ENCODE measurements around the gene ODAPH.

GRCh38 chr4:74944189-74944895 is 11.4 kb downstream of the PARM1 start:
- PRO-cap: no peak

- PRO-cap: no peak
Measured at GRCh38 chr4:75180181-75180723, 247.3 kb downstream of the PARM1 start.

DNA sequence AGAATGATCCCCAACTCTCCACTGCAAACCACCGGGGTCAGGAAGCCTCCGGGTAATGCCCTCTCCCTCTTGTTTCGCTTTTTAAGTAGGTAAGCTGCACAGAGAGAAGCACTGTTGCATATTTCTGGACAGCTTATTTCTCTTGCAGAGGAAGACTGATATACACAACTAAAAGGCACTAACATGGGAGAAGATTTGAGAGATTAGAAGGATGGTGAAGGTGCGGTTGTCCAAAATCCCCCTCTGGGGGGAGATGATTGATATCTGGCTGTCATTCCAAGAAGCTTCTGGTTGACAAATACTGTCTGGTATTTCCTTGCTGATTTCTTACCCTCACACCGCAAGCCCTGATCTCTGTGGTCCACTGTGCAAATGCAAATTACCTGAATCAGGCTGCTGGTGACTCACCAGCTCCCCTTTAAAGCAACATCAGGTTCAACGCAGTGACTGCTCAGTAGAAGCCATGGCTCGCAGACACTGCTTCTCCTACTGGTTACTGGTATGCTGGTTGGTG is at the start of gene ODAPH:
Gene ODAPH, plus strand, starts transcription at position 447 of the 514 bp plus-strand sequence.
- PRO-cap: no peak

DNA sequence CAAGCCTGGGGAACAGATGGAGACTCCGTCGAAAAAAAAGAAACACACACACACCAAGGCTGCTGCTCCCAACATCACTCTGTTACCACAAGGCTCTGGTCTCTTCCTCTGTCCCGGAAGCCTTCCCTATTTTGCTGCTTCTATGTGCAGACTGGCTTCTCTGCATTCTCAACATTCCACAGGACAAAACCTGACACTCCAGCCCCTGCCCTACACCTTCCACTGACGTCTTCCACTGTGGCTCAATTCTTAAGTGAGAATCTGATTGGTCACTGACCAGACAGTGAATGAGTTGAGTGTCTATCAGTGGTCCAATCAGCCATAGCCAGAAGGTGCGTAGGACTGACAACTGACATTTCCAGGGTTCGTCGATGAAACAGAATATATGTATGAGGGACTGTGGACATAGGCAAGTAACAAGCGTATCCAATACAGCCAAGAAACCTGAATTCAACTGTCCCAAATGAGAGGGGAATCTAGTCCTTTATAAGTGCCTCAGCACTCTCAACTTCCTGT is 6.0 kb downstream of the ODAPH start:
- PRO-cap: no peak

DNA sequence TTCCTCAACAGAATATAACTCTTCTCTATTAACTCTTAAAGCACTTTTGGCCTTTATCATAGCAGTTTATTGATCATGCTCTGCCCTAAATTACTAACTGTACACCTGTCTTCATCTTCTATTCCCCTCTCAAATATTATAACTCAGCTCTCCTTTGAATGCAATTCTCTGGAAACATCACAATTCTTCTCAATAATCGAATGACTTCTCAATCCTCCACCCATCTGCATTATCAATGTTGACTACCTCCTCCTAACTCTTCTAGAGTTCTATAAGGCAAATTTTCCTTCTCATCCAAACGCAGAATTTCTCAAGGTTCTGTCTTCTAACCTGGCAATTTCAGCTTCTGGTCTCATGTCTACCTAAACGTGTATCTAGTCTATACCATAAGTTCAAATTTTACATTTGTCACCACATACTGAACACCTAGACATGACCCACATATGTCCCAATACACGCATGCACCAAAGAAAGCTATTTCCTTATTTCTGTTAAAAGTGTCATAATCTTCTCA is 4.3 kb downstream of the G3BP2 start:
- PRO-cap: no peak

- PRO-cap: no peak
Measured at GRCh38 chr4:75841688-75842482, 60.4 kb downstream of the PPEF2 start.

GRCh38 chr4:75989878-75990484 is 764 bp downstream of the SDAD1 start:
- PRO-cap: no peak

GRCh38 chr4:76187028-76187605 is 26.5 kb downstream of the SCARB2 start:
- PRO-cap: no peak

GRCh38 chr4:76194216-76194939 is 19.2 kb downstream of the SCARB2 start:
- PRO-cap: no peak

DNA sequence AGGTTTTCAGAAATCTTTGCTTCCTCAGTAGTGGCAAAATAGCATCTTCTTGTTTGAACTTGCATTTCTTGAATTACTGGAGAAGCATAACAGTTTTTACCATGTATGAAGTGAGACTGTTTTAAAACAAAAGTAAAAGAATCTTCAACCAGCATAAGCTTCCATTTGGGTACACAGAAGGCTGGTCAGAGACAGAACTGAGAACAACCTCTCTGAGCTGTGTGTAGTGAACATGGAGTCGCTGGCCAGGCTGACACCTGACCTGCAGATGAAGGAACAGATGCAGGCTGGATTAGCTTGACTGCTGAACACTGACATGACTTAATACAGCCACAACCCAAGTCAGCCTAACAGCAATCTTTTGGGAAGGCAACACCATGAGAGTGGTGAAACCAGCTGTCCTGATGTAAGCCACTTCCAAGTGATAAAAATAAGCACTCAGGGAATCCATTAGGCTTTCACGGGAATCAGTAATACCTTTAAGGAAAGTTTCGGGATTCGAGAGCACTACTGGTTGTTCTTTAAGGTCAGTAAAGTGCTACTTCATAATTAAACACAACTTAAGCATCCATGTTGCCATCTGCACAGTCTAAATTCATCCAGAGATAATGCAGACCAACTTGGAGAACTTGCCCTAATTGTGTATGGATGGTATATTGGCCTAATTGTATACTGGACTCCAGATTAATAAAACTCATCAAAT is 10.0 kb downstream of the SCARB2 start:
- PRO-cap: no peak

DNA sequence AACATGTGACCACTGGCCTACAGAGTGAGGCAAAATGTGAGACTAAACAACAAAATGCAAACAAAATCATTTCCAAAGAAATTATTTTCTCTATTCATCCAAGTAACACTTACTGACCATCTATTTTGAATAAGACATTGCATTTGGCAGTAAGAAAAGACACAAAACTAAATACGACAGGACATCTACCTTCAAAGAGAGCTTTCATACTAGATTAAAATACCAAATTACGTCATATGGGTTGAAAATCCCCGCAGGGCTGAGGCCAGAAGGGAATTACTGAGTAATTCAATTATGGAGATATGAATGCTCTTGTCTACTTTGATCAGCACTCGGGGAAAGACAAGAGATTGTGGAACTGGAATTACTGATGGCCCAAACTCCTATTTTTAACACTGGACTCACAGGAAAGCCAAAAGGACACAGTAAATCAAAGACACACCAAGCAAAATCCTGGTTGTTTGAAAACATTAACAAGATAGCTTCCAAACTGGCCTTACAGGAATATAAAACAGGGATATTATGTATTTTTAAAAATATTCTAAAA is 7.1 kb downstream of the SCARB2 start:
- PRO-cap: no peak

DNA sequence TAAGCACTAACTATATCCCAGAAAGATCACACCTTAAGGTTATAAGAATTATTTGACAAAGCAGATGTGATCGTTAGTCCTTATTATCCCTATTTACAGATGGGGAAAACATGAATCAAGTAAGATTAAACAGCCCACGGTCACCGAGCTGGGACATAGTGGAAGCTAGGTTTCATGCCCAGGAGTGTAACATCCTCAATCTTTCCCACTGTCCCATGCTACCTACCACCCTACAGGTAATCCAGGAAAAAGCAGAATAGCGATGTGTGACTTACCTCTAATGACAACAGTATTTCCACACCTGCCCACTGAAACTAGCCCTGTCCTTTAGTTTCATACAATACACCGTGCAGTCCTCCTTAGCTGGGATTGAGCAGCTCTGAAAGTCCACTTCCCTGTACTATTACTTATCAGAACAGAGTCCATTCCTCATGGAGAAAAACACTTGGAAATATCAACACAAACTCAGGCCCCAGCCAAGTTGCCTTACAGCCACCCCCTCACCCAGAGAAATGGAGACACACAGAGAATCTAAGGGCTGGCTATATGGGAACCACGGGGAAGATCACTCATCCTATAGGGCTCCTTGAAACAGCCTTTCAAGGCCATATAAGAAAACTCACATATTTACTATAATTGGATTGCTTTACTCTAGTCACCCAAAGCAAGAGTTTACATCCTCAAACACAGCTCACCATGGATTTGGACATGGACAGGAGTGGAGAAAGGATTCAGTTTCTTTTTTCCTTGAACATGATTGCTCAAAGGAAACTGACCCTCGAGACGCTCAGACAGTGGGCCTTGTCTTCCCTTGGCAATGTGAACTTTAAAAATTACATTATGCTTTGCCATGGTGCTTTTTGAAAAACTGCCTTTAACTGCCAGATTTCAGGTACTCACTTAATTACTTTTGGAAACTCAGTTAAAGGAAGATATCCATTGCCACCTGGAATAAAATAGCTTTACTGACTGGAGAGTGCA is 1.8 kb downstream of the SCARB2 start:
- PRO-cap: no peak

- PRO-cap: no peak
Measured at GRCh38 chr4:76212668-76213215, 882 bp downstream of the SCARB2 start.

DNA sequence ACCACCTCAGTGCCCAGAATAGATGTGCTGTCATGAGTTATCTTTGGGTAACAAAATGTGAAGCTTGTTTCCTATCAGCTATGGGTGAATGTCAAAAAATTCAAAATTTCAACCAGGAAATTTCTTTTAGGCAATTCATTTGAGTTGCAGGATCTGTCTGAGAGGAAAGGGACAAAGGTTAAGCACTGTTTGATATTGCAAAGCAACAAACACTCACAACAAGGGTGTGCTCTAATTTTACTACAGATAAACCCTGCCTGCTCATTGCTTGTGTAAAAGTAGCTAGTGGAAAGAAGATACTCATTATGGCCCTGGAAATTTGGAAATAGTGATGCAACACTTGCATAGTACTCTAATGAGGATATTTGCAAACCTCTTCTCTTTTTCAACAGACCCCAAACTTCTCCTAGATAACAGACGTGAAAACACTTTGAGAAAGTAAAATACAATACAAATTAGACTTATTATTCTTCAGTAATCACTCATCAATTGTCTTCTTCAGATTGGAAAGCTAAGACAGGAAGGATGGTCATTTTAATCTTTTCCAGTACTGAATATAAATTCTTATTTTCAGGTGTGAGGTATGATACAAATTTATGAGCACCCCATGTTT is 27.1 kb downstream of the FAM47E start:
- PRO-cap: no peak

DNA sequence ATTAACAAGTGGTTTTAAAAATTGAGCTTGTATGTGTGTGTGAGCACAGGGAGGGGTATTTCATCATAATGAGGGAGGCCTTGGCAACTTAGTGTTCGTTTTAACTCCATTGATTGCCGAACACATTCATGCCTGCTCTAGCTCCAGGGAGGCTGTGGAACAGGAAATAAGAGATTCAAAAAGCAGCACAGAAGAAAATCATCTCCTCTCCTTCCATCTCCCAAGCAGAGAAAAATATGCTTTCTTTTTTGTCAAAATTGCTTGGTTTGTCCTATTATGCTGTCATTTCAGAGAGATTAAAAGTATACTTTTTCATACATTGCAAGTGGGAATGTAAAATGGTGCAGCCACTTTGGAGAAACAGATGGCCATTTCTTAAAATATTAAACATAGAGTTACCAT is 14.9 kb downstream of the SHROOM3 start:
- PRO-cap: no peak

DNA sequence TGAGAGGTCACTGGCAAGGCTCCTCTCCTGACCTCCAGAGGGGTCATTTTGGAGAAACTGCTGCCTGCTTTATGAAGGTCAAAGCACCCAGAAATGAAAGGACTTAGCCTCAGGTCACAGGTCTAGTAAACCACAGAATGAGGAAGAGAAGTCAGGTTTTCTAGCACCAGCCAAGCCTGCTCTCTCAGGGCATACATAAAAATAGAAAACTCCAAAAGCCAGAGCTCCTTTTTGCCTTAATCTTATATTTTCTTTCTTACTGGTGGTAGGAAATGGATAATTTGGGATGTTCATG is 134.2 kb downstream of the SHROOM3 start:
- PRO-cap: no peak

DNA sequence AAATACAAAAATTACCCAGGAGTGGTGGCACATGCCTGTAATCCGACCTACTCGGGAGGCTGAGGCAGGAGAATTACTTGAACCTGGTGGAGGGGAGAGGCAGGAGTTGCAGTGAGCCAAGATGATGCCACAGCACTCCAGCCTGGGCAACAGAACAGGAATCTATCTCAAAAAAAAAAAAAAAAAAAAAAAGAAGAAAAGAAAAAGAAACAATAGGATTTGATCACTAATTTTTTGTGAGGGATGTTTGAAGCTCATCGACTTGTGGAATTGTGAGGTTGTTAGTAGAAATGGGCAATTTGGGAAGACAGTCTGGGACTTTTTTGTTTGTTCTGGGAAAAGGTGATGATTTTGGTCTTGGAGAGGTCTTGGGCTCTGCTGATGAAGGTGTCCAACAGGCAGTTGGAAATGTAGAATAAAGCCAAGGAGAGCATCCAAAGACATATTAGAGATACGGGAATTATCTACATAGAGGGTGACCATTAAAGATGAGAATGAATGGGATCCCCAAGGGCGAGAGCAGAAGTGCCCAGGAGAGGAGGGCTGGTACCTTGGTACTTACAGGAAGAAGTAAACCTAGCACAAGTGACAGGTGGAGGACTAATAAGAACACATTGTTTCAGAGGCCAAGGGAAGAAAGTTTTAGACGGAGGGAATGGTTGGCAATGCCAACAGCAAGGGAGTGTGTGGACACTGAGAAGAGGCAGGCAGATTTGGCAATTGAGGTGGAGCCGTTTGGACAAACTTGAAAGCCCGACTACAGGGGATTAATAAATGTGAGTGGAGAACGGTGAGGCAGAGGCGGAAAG is 185.1 kb downstream of the SHROOM3 start:
- PRO-cap: no peak

DNA sequence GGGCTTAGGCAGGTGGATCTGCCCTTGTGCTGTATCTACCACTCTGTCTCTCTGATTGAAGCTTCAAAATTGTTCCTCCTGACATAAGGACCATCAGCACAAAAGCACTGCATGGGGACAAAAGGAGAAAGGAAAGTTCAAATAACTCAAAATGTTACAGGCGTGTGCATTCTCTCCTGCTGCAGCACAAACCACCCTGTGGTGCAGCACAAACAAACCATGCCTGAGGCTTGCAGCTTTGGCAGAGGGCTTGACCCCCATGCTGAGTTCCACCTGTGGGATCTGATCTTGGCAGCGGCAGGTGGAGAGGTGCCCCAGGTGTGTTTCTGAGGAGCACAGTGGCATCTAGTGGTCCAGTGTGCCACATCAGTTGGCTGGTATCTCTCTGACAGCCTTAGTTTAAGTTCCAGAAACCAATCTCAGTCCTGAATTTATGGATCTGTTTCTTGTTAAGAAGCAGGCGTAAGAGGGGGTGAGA is 164.6 kb downstream of the SOWAHB start:
- PRO-cap: no peak

DNA sequence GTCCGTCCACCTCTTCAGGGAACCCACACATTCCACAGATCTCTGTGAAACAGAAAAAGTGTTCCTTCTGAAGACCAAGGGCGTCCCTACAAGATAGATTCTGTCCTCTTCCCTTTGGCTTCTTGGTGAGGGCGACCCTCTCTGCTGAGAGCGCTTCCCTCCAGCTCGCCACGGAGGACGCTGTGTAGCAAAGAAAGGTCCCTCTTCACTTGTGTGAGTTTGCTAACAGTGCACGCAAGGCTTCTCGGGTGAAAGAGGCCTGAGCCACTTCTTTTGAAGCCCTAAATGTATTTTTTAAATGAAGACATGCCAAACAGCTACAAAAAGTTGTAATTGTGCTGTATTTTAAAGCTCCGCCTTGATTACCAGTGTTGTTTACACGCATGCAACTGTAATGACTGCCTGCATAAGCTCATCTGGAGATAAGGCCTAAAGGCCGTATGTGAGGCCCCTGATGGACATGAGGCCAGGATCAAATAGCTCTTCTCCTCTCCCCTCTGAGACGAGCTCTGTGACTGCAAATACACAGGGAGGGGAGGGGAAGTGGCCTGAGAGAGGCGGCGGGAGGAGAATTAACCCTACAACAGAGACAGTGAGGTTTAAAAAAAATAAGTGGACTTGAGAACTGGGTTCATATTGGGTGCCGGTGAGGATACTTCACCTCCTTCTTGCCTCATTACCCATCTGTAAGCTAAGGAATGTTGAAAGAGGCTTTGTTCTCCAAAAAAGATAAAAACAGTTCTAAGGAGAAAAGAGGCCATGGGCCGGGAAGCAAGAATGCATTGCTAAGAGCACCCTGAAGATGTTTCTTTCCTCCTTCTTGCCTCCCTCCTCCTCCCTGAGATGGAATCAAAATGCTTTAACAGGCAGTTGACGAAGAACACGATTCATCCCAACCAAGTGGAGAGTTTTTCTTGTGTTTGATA is 95.4 kb downstream of the SOWAHB start:
- PRO-cap: no peak

DNA sequence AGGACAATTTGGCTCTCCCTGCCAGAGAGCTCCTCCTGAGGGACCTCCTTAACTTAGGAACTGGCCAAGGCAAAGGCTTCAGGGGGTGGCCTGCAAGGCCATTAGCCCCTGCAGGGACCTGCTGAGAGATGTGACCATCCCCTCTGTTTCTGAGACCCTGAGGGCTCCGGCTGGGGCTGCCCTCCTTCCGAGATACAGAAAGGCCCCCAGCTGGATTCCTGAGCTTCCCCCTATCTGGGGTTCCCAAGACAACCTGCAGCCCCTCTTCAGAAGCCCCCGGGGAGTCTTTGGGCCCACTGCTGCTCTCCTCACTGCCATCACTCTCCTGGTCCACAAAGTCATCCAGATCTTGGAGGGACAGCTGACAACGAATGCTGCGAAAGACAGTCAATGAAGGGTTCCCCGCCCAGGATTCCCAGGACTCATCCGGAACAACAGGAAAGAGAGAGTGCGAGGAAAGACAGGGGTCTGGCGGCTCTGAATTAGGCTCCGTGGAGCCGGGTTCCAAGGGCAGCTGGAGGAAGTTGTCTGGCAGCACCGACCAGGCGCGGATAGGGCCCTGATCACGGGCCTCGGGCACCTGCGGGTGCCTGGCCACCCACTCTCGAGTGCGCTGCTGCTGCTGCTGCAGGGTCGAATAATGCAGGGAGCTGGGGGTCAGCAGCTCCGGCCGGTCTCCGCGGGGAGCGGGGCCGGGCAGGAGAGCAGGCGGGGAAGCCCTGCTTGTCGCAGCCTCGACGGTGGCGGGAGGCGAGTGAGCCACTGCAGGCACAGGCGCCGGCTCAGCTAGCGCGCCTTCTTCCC is 1.4 kb downstream of the SOWAHB start:
- PRO-cap: no peak